Subcutaneous preadipocyte (primary cell): ENCODE measurements around the genes PWWP2A and FAM200C.

DNA sequence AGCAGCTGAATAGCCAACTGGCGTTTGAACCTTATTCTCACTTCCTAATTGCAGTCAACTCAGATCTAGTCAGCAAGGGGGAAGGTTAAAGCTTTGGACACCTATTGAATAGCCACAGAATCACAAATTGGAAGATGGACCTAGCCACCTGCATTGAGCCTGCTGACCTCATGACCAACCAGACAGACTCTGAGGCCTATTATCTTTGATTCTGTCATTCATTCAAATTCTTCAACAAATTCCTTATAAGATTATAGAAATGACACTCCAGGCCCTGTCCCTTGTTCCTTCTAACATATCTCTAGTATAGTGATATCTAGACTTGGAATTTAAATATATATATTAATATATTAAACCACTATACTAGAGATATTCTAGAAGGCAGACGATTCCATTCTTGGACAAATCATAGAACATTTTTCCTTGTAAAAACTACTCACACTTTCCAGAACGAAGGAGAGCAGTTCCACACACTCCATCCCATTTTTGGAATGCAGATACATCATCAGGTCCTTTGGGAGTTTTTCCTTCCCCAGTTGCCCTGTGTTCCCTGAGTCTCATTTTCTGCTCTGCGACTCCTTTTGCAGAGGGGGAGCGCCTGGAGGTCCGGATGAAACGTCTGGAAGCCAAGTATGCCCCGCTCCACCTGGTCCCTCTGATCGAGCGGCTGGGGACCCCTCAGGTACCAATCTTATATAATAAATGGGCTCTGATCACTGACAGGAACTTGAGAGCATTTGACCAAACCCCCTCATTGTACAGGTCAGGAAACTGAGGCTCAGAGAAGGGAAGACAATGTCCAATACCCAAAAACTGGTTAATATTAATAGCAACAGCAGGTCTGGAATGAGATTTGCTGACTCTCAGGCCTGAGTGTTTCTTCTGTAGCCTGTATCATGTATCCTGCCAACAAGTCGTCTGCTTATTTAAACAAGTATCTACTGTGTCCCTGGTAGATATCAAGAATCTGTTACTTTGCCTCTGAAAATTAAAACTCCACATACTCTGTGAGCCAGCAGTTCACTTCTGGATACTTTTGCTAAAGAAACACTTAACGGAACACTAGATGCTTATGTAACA, 37.5 kb upstream of the FNDC9 start:
- CAGE, long polyA plus RNA = no peak

DNA sequence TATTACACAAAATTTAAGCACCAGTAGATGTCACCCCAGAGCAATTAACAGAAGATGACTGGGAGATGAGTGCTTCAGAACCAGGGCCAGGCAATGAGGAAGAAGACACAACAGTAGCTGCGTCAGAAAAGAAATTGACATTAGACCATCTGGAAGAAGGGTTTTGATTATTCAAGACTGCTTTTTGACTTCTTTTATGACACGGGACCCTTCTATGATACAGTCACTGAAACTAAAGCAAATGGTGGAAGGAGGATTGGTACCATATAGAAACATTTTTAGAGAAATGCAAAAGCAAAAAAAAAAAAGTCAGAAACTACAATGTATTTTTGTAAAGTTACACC, 28.1 kb upstream of the NIPAL4 start:
- CAGE, long polyA plus RNA = no peak

DNA sequence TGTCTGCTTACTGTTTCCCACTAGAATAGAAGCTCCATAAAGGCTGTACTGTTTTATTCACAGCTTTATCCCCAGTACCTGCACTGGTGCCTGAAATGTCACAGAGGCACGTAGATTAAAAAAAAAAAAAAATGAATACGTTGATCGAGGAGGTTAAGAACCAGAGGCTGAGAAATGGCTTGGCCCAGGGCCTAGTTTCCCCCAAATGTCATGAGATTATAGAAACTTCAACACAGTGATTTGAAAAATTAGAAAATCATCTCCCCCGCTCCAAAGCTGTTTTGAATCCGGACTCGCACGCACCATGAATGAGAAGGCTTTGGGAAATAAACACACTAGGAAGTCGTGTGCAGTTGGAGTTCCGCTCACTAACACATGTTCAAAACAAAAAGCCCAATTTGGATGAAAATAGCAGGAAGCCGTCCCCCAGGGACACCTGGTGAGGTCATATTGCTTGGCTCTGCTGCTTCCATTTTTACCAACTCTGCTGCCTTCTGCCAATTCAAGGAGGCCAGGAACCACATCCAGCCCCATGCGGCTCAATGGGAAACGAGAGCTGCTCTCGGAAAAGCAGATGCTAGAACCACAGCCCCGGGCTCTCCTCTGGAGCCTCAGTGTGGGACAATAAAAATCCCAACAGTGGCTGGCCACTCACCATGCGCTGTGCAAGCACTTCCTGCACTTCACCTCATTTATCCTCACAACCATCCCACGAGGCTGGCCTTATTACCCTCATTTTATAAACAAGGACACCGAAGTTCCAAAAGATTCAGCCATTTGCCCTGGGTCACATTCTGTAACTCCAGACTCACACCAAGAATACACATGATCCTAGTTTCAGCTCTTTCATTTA, 13.5 kb downstream of the ADAM19 start:
- CAGE, long polyA plus RNA = no peak

DNA sequence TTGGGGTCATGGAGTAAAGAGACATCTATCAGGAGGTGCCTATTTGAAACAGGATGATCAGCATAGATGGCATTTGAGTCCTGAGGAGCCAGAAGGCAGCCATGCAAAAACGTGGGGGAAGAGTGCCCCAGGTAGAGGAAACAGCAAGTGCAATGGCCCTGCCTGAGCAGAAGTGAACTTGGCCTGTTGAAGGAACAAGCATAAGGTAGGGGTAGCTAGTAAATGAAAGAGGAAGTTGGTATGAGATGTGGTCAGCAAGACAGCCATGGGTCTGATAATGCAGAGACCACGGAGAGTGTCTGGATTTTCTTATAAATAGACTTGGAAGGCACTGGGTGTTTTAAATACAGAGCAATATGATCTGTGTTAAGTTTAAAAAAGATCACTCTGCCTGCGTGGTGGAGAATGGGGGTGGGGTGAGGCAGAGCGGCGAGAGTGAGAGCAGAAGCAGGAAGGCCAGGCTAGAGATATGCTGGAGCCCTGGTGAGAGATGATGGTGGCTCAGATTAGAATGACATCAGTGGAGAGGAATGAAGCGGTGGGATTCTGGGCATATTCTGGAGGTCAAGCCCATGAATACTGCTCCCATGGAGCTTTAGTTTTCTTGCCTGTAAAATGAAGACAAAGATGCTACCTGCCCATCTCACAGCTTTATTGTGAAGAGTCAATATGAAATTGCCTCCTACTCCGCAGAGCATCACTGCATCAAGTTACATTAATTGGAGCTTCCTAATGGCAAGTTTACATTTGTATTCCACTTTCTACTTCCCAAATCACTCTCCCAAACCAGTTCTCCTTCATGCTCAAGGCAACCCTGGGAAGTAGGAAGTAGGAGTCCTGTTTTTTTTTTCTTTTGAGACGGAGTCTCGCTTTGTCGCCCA, 4.1 kb downstream of the ADAM19 start:
- CAGE, long polyA plus RNA = no peak

DNA sequence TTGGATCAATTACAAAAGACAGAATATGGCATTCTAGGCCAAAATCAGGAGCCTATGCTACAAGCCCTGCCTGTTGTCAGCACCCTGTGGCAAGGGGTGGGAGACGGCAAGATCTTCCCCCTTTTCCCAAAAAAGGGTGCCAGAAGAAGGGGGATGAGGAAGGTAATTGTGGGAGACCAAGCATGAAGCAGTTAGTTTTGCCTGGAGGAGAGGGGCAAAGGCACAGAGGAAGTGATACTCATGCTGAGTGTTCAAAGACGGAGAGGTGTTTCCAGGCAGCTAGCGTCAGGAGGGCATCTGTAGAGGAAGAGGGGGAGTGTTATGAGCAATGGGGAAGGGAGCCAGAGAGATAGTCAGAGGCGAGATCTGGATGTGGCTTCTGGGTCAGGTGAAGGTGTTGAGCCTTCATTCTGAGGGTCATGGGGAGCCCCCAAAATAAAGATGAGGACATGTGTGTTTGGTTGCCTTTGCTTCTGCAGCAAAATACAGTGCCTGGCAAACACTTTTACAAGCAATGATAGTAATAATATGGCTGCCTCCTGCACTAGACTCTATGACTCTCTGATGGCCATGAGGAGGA, 27.0 kb upstream of the ADAM19 start:
- CAGE, long polyA plus RNA = no peak

GRCh38 chr5:157858176-157858483, 815 bp downstream of the CLINT1 start:
- CAGE, long polyA plus RNA = no peak

DNA sequence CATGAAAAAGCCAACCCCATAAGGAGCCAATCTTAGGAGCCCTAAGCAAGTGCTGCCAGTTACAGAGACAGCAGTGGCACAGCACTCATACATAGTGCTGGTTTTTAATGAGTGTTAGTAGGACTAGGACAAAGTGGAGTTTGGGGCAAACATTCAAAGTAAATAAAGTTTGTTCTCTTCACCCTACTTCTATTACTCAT, 584.8 kb downstream of the EBF1 start:
- CAGE, long polyA plus RNA = no peak

DNA sequence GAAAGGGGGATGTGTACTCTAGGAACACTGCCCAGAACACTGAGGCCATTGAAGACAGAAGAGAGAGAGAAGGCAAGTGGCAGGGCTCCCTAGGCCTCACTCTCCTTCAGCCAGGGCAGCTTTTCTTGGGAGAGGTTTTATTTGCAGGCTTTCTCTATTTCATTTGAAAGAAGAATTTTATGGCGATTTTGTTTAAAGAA, 181.9 kb downstream of the EBF1 start:
- CAGE, long polyA plus RNA = no peak

GRCh38 chr5:159050179-159051258, 49.2 kb downstream of the EBF1 start:
- CAGE, long polyA plus RNA = no peak

- CAGE, long polyA plus RNA = no peak
Measured at GRCh38 chr5:159090446-159090674, 9.4 kb downstream of the EBF1 start.

GRCh38 chr5:159099945-159100414, 264 bp upstream of the EBF1 start:
- CAGE, long polyA plus RNA = no peak

DNA sequence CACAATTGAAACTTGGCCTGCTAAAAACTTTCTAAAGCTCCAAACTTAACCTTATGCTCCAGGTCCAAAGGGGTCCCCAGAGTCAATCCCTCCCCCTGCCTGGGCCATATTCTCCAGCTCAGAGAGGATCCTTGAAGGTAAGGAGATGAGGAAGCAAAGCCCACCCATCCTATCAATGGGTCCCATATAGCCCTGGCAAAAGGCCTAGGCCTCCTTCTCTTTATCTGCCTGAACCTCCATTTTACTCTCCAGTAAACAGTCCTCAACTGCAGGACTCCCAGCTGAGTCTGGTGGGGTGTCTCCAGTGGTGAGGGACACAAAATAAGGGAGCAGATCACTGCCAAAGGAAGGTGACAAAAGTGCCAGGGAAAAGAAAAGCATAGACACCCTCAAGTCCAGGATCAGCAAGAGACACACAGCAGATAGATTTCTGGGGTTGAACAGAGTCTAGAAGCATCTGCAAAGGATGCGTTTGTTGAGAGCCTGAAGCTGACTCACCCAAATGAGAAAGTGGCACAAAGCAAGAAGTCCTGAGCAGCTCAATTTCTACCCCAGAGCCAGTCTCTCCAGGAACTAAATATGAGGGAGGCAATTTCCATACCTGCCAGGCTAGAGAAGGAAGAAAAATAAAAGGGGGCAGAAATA, 2.7 kb upstream of the EBF1 start:
- CAGE, long polyA plus RNA = no peak

- CAGE, long polyA plus RNA = no peak
Measured at GRCh38 chr5:159133053-159133314, 33.3 kb upstream of the EBF1 start.

DNA sequence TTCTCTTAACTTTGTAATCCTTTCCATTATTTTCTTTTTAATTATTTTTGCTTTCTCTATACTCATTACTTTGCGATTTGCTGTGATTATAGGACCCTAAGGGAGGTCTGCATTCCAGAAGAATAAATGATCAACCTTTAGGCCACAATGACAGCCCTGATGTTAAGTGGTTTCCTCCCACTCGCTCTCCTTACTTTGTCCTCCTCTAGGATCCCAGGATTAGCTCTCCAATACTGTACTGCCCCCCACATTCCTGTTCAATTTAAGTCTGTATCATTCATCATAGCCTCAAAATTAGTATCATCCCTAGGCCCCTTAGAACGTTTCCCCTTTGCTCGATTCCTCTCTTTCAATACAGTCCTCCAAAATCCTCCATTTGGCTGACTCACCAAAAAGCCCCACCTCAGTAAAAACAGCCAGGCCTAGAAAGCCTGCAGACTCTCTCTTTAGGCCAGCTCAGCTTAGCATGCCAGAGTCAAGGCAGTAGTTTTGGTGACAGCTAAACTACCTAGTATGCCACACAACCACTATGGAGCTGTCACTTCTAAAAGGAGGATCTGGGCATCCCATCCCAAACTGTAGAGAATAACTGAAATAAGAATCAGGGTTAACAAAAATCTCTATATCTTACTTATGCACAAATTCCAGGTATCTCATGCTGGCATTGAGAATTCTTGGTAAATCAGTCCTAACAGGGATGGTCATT, 24.4 kb downstream of the RNF145 start:
- CAGE, long polyA plus RNA = no peak

- CAGE, long polyA plus RNA = no peak
Measured at GRCh38 chr5:159337438-159337908, 7.2 kb upstream of the IL12B start.

DNA sequence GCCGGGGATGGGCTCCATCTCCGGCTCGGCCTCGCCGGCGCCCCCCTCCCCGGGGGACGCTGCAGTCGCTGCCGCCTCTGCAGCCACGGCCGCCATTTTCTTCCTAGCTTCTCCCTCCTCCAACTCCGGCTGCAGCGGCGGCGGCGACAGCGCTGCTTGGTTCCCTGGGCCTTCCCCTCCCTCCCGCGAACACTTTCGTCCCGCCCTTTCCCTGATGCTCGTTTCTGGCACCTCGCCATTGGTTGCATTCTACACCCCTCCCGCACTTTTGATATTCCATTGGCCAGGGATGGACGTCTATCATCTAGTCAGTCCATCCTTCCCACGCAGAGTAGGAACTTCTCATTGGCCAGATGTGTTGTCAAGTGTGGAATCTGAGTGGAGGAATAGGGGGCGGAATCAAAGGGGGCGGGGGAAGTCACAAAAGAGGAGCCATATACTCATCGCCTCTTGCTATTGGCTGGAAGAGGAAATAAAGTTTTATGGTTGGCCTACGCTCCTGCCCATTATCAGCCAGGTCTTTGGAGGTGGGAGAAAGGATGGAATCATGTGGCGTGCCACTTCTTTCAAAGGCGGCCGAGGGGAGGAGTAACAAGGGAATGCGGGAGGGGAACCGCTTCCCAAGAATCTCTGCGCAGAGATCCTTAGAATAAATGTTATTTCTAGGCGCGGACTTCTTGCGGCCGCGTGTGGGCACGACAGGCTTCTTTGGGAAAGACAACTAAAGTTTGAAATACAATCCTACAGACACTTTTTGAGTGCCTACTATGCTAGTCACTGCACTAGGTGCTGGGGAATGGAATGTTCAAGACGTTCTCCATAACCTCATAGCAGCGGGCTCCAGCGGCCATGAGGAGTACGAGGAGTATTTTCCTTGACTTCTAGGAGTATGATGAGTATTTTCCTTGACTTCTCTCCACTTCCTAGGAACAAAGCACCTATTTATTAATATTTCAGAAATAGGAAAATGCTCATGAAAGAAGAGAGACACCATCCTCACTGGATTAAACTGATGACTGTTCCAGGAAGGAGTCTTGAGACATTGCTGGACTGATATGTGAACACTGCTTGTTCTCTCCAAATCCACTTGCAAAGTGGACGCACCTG, at the start of gene PWWP2A:
Gene PWWP2A, minus strand, starts transcription at position 158 of the 1,107 bp plus-strand sequence.
- CAGE, long polyA plus RNA = no peak

DNA sequence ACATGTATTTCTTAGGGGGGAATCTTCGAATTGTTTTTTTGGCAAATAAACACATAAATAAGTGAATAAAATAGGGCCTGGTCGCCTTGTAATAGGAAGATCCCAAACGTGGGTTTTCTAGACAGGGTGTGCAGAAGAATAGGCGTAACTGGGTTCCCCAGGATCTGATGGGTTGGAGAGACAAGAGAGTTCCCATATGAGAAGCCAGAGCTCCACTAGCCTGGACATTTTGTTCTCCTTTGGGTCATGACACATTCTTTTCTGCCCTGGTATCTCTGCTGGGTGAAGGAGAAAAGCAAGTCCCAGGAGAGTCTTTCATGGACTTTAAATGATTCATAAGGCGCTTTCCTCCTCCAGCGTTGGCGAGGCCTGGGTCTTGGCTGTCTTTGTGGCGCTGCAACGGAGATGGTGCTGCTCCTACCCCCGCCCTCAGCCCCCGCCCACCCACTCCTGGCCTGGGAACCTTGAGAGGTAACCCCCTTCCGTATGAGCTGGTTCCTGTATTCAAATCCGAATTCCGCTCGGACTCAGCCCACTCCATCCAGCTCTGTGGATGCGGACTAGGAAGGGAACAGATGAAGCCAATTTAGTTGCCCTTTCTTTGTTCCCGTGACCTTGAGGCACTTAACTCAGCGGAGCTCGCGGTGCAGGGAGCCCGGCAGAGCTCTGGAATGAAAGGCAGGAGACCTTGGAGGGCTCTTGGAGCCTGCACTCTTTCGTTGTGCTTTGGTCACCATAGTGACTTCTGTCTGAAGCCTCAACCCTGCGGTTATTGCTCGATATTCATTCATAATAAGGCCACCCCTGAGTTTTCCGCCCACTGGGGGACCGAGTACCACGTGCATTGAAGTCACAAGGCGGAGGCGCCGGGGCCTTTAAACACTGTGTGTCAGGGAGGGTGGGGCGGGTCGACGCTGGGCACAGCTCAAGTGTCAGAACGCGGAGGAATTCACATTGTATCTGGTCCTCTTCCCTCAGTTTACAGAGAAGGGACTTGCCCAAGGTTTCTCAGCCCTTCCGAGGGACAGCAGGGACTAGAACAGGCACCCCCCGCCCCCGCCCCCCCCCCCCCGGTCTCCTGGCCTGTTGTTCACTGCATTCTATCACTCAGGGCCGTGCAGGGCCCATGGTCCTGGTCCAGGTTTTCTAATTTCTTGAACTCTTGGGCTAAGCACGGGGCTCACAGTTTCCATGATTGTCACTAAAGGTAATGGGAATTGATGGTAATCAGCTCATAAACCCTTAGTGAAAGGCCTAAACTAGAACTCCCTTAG, 14.1 kb upstream of the PWWP2A start:
- CAGE, long polyA plus RNA = no peak

- CAGE, long polyA plus RNA = no peak
Measured at GRCh38 chr5:160363099-160363513, 7.3 kb downstream of the C1QTNF2 start.

DNA sequence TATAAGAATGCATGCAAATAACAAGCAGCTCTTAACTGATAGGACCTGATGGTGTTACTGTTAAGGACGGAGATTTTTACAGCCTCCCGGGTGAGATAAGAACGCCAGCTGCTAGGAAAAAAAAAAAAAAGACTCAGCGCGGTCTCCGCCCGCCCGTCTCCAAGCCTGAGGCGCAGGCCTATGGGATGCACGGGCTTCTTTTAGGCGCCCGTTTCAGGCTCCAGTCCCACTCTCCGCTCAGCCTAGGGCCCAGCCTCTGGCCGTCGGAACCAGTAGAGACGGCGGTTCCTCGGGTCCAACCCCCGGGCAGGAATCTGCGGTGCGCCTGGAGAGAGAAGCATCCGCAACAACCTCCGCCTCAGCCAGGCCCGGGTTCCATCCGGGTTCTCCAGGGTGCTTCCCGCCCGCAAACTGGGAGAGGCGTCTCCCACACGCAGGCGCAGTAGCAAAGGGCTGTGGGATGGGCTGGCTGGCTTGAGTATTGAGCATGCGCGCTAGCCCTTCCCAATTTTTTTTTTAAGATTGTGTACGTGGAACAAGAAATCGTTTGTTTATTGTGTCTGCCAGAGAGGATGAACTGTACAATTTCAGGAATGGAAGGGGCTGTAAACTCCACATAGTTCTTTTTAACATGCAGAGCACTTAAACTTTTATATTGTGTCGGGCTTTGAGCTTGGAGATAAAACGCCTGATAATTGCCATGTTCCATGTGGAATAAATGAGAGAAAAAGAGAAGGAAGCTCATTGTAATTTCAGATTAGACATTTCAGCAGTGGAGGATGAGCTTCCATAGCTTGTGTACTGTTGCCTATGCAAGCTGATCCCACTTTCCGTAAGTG, at the start of gene FAM200C:
Gene FAM200C, minus strand, starts transcription at position 390 of the 839 bp plus-strand sequence.
- CAGE, long polyA plus RNA = no peak

GRCh38 chr5:160467096-160468467, 45.9 kb downstream of the PTTG1 start:
- CAGE, long polyA plus RNA = no peak